ENCODE measurements around a stretch of chr10.

- PRO-cap: bidirectional peak, plus-strand start at chr10:69124188, minus-strand start at chr10:69123947
- RAMPAGE, long total RNA, 4 experiments: no peak in any of the 4 experiments
Measured at GRCh38 chr10:69123098-69124119, 569 bp upstream of the VPS26A start.

DNA sequence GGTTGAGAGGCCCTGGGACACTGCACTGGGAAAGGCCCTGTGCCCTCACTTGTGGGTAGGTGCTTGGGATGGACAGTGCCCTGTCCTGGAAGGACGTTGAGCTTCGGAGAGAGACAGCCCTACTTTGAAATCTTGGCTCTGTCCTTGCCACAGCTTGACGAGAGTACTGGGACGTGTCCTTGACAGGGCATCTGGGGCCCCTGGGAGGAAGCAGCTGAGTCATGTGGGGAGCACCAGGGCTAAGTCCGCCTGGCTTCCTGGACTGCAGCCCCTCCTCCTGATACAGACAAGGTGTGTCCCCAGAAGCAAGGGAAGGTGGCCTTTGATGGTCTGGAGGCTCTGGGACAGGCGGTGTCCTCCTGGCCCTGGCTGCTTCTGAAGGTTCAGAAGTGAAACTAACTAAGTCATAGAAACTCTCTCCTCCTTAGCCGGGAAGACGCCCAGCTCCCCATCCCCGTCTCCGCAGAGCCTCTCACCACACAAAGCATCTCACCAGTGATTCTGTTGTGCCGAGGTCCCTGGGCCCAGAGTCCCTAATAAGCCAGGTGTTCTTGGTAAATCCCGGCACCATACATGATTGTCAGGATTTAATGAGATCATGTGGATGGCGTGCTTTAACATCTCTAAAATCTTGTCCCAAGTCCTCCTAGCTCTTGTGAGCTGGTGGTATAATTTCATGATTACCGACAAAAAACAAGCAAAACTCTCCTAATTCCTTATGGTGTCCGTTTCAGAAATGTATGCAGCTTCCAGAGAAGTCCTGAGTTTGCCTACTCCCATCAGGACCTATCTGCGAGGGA lies 9.4 kb downstream of the HKDC1 start:
- PRO-cap: no peak
- RAMPAGE, long total RNA, 4 experiments: no peak in any of the 4 experiments

- PRO-cap: no peak
- RAMPAGE, long total RNA, 4 experiments: no peak in any of the 4 experiments
Measured at GRCh38 chr10:69269840-69270126, 48.9 kb upstream of the HK1 start.

DNA sequence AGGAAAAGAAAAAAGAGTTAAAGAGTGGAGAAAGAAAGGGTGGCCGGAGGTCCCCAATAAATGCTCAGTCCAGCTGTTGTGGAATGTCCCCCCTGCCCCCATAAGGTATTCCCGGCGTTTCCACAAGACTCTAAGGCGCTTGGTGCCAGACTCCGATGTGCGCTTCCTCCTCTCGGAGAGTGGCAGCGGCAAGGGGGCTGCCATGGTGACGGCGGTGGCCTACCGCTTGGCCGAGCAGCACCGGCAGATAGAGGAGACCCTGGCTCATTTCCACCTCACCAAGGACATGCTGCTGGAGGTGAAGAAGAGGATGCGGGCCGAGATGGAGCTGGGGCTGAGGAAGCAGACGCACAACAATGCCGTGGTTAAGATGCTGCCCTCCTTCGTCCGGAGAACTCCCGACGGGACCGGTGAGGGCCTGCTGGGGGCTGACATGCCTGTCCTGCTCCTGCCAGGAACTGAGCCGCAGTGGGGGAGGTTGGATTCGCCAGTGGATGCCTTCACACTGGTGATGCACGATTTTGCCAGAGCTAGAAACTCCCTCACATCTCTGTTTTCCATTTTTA lies 34.3 kb downstream of the TACR2 start:
- PRO-cap: no peak
- RAMPAGE, long total RNA, 4 experiments: no peak in any of the 4 experiments

- PRO-cap: no peak
- RAMPAGE, long total RNA, 4 experiments: no peak in any of the 4 experiments
Measured at GRCh38 chr10:69421747-69422539, 5.2 kb upstream of the TACR2 start.

DNA sequence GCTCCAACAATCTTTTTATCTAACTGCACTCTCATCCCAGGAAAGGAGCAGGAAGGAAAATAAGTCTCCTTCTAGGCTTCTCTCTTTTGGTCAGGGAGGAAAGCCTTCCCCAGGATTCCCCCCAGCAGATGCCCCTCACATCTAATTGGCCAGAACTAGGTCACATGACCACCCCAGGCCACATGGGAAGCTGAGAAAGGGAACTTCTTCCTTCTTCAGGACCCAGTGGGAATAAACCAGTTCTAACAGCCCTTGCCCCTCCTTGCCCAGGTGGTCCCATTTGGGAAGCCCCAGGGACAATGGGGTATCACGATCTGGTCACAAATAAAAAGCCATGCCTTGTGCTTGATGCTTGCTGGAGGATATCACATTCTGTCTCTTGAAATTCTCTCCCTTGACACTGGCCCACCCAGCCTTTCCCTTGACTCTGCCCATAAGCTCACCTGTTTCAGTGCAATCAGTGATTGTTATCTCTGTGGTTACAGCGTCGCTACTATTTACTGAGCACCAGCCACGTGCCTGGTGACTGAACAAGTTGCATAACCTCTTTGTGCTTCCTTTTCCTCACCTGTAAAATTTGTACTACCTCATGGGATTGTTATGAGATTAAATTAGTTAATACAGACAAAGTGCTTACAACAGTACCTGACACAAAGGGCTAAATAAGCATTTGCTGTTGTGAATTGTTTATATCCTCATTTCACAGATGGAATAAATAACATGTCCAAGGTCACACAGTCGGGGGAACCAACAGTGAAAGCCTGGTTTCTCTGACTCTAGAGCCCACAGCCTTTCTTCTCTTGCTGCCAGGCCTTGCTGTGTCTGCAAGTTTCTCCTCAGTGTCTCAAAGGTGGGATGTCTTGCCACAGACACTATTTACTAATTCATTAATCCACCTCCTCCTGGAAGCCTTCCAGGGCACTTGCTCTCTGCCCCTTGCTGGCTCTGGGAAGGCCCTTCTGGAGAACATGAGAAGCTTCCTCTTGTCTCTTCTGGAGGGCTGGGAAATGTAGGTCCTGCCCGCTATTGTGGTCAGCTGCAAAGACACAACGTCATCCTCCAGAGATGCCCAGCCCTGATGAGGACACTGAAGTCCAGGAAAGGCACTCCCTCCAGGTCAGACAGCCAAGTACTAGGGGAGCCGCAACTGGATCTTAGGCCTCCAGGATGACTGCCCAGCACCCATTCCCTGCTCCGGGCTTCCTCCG lies 9.2 kb upstream of the TACR2 start:
- PRO-cap: no peak
- RAMPAGE, long total RNA, 4 experiments: no peak in any of the 4 experiments

DNA sequence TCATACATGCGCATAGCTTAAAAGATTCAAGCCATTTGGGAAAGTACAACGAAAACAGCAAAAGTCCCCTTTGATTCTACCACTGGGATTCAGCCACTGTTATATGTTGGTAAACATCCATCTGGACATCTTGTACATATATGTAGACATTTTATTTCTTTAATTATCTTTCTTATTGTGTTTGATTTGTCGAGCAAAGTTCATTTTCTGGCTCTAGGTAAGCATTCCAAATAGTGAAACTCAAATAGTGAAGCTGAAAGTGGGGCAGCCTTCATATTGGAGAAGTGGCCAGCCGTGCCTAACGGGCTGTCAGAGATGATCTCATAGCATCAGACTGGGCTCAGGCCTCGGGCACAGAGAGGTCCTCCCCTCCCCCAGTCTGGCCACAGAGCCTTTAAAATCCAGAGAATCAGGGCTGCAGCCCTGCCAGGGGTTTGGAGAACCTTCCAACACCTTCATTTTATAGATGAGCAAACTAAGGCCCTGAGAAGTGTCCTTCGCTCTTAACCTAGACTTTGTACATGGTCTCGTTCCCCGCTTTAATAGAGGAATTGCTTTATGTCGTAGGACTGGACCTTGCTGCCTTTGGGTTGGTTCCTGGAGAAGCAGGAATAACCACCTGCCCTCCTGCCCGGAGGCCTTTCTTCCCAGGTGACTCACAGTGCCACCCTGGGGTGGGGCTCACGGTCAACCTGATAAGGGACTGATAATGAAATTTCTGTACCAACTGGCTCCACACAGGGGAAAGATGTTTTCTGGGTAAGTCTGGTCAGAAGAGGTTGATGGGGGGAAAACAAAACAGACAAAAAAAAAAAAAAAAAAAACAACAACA lies 7.3 kb downstream of the TSPAN15 start:
- PRO-cap: no peak
- RAMPAGE, long total RNA, 4 experiments: no peak in any of the 4 experiments

DNA sequence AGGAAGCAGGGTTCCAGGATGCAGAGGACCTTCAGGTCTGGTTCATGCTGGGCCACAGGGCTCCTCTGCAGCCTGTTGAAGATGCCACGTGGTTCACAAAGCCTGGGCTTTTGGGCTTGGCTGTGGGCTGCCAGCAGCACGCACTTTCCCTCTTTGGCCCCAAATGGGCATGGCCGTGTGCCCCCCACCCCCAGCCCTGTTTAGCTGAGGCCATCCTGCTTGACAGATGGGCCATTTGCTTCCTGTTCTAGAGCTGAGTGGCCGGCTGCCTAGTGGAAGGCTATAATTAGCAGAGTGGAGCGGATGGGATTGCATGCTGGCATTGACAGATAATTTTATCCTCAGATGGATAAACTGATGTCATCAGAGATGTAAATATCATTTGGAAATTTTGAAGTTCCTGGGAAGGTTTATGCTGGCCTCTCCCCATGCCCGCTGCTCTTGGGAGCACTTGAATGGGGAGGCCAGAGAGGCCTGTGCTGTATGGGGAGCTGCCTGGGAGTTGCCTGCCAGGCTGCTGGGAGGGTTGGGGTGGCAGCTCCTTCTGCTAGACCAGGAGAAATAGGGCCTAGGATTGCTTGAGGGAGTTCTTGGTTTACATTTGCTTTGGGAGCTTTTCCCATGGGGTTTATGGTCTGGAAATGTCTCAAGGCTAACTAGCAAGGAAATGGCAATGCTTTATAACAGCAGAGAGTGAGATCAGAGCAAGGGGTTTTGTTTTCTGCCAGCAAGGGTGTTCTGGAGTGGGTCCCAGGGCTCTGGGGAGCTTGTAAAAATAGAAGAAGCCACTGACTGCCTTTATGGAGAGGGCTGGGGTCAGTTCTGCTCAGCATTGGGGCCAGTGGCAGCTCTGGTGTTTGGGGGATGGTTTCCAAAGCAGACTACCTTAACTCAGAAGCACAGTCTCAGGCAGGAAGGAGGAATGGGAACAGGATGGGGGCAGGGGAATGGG lies 28.4 kb downstream of the TSPAN15 start:
- PRO-cap: no peak
- RAMPAGE, long total RNA, 4 experiments: no peak in any of the 4 experiments

- PRO-cap: no peak
- RAMPAGE, long total RNA, 4 experiments: no peak in any of the 4 experiments
Measured at GRCh38 chr10:69709676-69710024, 79.6 kb downstream of the FAM241B start.

GRCh38 chr10:69728436-69728677 lies 73.3 kb upstream of the COL13A1 start:
- PRO-cap: no peak
- RAMPAGE, long total RNA, 4 experiments: no peak in any of the 4 experiments

DNA sequence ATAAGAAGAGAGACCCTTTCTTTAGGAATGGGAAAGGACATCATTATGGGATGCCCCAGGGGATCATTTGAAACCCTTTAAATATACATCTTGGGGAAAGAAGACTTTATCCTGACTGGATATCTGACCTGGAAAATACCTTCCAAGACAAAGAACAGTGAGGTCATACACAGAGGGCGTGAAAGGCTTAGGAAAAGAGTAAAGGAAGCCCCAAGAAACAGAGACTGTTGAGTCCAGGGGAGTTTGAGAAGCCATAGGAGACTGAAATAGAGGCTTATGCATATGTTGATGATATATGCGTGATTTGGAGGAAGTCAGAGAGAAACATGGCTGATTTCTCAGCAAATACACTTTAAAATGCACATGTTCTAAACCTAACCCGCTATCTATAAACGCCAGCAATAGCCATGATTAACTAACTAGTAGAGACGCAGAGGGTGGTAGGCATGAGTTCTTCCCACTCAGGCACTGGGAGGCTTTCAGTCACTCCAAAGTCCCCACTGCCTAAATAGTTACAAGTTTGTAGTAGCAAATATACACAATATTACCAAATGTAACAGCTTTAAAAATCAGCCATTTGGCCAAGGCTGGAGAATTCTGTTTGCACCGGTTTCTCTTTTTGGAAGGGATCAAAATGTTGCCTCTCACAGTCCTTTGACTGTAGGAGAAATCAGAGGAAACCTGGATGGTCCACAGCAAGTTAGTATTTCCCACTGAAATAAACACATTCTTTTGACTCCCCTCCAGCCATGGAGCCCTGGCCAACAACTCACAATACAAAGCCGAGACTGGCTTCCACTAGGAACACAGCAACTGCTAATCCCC lies 1.2 kb upstream of the MACROH2A2 start:
- PRO-cap: no peak
- RAMPAGE, long total RNA, 4 experiments: no peak in any of the 4 experiments

DNA sequence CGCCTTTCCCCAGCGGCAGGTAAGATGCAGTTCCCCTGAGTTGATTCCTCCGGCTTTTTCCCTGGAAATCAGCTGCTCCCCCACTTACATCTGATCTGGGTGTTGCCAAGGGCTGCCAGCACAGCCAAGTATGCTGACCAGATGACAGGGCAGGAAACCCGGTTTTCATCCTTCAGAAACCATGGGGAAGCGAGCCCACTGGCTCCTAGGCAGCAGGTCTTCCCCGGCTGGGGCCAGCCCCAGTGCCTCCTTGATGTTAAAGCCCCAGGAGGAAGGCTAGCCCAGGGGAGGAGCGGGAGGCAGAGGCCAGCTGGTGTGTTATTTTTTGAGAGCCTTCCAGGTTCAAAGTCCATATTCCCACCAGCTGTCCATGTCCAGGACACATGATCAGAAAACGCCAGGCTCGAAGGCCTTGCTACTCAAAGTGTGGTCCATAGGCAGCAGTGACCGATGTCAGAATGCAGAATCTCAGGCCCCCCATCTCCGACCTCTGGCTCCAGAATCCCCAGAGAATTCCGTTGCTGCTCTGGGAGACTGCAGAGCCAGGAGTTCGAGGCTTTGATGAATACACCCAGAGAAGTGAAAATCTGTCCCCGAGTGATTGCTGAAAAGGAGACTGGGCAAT lies 23.3 kb downstream of the AIFM2 start:
- PRO-cap: no peak
- RAMPAGE, long total RNA, 4 experiments: no peak in any of the 4 experiments

DNA sequence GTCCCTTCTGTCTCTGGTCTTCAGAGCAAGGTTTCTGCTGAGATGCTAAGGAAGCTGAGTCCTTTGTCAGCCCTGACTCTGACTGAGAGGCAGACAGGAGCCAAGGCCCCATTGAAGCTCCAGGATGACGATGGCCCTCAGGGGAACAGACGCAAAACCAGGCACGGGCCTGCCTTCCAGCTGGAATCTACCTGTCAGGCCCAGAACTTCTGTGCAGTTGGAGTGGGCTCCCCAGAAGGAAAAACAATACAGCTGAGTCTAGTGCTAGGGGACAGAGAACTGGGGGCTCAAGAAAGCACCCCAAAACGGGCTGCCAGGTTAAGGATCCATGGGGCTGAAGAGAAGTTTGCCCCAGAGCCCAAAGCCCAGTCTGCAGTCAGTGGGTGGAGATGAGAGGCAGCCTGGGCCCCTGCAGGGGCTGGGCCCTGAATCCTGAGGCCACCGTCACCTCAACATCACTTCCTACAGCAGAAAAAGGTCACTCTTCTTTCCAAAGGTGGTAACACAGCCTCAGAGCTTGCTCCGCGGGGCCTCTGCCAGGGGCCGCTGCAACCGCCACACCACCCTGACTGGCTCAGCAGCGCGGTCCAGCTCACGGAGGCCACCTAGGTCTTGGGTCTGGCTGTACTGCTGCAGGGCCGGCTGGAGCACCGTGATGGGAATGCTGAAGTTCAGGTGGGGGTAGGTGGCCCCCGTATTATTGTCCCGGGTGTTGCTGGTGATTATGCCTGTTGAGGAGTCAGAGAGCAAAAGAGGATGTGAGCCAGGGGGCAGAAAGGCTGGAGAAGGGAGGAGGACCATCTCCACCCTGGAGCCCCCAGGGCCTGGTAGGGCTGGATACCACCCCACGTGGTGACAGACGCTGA lies 6.9 kb downstream of the TYSND1 start:
- PRO-cap: no peak
- RAMPAGE, long total RNA, 4 experiments: no peak in any of the 4 experiments

- PRO-cap: no peak
- RAMPAGE, long total RNA, 4 experiments: no peak in any of the 4 experiments
Measured at GRCh38 chr10:70232963-70233253, 321 bp downstream of the PPA1 start.

DNA sequence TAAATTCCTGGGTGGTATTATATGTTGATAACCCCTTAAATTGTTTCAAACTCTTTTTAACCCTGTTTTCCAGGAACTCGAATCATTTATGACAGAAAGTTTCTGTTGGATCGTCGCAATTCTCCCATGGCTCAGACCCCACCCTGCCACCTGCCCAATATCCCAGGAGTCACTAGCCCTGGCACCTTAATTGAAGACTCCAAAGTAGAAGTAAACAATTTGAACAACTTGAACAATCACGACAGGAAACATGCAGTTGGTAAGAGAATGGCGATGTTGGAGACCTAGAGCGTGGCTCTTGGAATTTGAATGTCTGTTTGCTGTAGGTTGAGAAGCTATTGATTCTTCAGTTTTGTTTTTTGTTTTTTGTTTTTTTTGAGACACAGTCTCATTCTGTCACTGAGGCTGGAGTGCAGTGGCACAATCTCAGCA lies 15.9 kb downstream of the EIF4EBP2 start:
- PRO-cap: no peak
- RAMPAGE, long total RNA, 4 experiments: no peak in any of the 4 experiments

GRCh38 chr10:70433542-70434086 lies 7.9 kb downstream of the NODAL start:
- PRO-cap: unidirectional peak, plus-strand start at chr10:70433832
- RAMPAGE, long total RNA, 4 experiments: no peak in any of the 4 experiments

DNA sequence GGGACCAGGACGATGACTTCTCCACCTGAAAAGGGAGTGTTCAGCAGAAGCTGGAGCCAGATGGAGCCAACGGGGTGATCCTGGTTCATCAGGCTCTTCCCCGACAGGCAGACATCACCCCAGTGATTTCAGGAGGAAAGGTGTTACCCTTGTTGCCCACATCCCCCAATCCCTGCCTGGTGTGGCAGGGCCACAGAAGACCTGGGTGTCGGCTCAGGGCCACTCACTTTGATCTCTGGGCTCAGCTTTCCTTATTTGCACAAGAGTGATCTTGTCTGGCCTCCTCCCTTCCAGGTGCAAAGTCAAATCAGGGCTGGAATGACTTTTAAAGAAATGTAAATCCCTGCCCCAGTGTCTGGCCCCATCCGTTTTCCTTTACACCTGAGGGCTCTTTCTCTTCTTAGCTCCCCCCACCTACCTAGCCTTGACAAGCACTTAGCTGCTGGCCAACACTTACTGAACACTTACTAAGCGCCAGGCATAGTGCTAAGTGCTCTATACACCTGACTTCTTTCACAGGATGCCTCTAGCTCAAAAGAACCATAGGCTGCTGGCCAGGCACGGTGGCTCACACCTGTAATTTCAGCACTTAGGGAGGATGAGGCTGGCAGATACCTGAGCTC lies 880 bp upstream of the NODAL start:
- PRO-cap: no peak
- RAMPAGE, long total RNA, 4 experiments: no peak in any of the 4 experiments

- PRO-cap: no peak
- RAMPAGE, long total RNA, 4 experiments: no peak in any of the 4 experiments
Measured at GRCh38 chr10:70508796-70509439, 30.4 kb downstream of the PALD1 start.

DNA sequence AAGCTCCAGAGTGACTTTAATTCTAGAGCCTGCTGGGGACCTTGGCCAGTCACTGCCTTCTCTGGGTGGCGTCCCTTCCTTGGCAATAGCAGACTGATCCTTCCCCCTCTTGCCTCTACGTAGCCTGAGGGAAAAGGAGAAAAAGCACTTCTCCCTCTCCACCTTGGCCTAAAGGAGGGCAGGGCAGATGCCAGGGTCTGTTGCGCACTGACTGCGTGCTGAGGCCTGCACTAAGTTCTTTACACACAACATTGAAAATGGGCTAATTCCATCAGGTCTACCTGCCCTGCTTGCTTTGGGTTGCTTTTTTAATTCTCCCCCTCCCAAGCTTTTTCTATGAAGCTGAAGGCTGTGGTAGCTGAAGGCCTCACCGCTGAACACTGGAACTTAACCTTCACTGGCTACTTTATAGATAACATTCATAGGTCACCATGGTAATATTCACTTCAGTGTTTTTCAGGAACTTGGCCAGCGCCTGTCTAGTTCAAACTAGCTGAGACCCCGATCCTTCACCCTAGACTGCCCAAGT lies 28.9 kb downstream of the PRF1 start:
- PRO-cap: no peak
- RAMPAGE, long total RNA, 4 experiments: no peak in any of the 4 experiments

GRCh38 chr10:70673076-70674330 lies 1.2 kb downstream of the ADAMTS14 start:
- PRO-cap: no peak
- RAMPAGE, long total RNA, 4 experiments: no peak in any of the 4 experiments